Vein endothelial cell (primary cell): ENCODE measurements around a stretch of chr2.

DNA sequence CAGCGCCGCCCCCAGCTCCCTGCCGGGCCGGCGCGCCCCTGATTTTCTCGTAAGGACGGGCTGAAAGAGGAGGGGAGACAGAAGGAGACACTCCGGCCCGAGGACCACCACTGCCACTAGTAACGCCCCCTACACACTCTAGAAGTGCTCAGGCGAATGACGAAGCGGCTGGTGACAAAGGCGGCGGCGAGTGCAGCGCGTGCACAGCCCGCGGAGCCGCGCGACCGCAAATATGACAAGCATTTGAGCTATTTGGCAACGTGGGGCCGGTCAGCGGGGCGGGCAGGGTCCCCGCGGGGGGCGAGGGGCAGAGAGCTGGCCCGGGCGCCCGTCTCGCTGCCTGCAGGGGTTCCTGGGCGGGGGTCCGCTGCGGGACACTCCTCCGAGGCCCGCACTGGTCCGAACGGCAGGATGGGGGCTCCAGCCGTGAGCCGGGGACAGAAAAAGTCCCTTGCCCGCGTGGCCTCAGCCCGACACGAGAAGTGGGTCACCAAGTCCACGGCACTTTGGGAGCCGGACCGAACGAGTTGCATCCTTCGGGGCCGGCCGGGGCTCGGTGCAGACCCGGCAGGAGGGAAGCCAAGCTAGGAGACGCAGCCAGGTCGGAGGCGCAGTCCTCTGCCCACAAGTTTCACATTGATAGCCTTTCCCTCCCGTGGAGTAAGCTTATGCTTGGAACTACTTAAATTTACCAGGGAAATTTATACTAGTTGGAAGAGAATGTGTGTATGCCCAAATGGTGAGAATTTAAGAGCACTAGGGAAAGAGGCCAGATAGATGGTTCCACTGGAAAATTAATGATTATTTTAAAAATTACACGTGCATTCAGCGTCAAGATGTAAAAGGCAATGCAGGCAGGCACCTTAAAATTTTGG is 648 bp upstream of the SERTAD2 start:
- CAGE, long polyA plus RNA: no peak

- CAGE, long polyA plus RNA: no peak
These were observed 151.1 kb upstream of the SLC1A4 start for GRCh38 chr2:64837970-64838679.

DNA sequence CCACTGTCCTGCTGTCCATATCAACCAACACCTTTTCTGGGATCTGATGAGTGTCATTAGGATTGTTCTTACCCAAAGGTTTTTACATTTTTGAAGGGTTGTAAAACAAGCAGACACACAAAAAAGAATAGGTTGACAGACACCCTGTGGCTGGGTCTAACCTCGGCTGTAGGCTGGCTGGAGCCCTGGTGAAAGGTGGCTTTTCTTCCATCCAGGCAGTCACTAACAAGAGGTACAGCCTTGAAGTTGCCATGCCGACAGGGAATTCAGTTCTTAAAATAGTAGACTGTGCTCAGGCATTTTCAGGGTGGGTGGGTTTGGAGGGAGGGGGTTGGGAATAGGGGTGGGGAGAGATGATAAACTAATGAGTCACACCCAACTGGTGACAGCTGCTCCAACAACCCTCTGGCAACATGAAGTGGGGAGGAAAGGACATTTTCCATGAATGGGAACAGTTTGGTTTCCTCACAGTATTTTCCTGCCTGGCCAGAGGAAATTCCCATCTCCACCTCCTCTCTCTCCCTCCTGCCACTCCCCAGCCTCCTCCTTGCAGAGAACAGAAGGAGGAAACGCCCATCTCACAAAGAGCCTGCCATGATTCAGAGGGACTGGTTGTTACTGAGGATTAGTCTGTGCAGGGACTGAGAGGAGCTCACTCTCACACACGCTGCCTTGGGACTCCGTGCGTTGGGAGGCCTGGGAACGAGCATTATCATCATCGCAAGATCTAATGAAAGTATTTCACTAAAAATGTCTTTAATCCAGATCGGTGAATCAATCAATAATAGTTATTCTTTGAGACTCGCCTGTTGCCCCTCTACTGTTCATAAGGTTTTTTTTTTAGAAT is 113.0 kb upstream of the SLC1A4 start:
- CAGE, long polyA plus RNA: no peak

DNA sequence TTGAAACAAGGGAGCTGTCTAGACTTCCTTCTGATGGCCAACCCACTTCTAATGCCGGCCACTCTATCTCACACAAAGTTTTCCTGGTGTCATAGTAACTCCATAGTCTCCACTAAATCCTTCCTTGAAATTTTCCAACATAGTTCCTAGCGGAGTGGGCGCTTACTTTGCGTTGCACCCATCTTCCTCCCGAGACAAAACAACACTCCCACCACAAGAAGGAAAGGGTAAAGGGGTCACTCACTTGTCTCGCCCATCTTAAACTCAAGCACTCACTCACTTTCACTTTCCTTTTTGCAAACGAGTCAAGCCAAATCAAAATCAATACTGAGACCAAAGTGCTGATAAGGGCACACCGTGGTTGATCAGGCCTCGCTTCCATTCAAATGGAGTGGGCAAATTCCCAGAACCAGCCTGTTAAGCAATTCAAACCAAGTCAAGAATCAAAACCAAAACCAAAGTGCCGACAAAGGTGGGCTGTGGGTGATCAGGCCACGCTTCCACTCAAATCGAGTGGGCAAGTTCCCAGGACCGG is 90.3 kb upstream of the SLC1A4 start:
- CAGE, long polyA plus RNA: no peak

DNA sequence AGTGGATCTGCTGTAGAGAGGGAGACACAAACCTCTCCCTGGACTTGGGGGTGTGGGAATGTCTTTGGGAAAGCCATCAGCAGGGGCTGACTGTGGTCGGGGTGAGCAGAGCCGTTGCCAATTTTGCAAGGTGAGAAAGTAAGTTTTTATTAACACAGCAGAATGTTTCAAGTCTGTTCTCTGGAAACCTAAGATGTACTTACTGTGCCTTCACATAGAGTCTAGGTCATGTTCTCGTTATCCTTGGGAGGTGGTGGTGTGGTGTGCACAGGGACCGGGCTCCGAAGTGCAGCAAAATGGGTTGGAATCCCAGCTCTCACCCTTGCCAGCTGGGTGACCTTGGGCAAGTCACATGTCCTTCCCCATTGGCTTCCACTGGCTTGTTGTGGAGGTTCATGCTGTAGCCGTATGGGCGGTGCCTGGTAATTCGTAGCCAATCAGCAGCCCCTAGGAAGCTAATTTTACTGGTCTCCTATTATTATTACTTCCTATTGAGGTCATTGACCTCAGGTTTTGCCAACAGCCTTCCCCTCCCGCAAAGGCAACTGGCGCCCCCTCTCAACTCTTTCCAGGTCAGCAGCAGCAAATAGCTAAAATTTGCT is 66.8 kb upstream of the SLC1A4 start:
- CAGE, long polyA plus RNA: no peak

DNA sequence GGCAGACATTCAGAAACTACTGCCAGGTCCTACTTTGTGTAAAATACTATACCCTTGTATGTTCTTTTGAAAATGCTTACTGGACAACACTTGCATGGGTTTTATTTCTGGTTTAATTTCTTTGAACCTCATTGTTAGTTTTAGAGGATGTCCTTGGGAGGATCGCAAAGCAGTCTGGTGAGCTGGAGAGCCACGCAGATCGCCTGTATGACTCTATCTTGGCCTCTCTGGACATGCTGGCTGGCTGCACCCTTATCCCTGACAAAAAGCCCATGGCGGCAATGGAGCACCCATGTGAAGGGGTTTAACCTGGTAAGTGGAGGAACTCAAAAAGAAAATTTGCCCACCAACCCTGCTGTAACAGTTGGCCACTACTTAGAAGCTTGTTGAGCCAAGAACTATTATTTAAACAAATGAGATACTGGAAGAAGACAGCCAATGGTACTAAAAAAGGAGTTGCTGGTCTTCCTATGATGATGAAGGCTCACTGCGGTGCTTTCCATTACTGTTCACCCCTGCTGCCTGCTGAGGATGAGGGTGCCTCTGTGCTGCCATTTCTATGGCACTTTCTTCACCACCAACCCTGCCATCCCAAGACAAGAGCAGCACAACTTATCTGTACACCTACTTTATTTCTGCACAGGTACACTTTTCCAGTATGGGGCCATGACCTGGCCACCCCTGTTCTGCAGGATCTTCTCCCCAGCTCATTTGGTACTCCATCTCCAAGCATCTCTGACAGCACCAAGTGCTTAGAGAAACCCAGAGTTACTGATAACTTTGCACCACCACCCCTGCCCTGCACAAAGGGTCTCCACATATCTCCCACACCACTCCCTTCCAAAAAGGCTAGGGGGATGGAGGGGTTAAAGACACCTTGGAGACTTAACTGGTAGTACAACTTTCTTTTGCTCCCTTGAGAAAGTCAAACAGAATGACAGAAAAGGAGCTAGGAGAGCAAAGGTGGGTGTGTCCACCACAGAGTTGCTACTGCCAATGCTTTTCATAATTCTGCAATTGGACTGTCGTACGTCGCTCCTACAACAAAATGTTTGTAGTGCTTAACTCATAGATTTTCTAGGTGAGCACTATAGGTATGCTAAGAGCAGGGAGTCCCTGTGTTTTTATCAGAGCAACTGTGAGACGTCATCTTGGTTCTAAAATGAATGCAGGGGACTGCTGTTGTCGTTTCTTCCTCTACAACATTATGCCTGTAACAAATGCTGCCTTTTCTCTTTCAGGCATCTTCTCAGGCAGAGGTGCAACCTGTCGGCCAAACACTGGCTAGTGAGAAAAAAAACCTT is 26.6 kb downstream of the CEP68 start:
- CAGE, long polyA plus RNA: no peak

GRCh38 chr2:65126886-65127966 is 2.7 kb downstream of the RAB1A start:
- CAGE, long polyA plus RNA: no peak

DNA sequence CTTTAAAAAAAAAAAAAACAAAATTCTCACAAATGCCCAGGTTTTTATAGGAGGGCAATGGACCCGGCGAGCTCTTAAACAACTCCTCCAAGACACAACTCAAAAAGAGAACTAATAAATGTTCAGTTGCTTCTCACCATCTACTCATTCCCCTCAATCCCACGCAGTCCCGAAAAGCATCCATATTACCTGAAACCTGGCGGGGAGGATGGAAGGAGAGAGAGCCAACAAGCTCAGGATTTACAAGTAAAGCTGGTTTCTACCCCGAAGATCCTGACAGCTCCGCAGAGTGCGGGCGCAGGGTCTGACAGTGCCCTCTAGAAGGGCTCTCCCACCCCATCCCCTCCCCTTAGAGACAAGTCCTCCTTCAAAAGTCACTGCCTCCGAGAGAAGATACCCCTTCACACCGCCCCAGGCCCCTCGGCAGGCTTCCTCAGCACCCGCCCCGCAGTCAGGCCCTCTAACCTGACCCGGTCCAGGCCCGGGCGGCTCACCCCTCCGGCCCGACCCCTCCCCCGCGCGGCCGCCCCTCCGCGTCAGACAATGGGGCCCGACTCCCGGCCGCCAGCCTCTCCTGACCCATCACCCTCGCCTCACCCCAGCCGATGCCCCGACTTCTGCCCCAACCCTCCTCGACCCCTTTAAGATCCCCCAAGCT is 582 bp downstream of the RAB1A start:
- CAGE, long polyA plus RNA: no peak

DNA sequence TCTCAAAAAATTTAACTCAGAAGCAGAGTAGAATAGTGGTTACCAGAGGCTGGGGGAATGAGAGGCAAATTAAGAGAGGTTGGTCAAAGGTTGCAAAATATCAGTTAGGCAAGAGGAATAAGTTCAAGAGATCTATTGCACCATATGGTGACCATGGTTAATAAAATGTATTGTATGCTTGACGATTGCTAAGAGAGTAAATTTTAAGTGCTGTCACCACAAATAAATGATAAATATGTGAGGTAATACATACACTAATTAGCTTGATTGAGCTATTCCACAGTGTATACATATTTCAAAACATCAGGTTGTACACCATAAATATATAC is 23.1 kb upstream of the ACTR2 start:
- CAGE, long polyA plus RNA: no peak

GRCh38 chr2:65266205-65266613 is 38.6 kb downstream of the ACTR2 start:
- CAGE, long polyA plus RNA: no peak

DNA sequence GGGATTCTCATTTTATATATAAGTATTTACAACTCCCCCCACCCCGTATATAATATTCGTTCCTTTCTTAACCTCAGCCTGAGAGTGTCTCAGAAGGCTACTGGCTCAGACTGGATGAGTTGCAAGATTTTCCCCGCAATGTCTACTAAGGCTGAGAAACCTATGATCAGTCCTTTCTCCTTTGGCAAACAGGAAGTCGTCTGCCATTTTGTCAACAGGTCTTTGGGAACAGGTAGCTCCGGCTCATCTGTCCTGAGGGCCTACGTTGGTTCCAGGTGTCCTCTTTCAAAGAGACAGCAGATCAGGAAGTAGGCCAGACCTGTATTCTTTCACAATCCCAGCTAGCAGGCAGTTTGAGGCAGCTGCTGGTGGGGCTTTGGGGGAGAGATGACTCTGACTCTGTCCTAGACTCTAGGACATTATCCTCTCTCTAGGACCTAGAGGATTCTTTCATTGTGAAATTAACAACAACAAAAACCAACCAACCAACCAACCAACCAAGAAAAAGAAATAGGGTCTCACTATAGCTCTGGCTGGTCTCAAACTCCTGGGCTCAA is 98.6 kb downstream of the ACTR2 start:
- CAGE, long polyA plus RNA: no peak

- CAGE, long polyA plus RNA: no peak
These were observed 48.5 kb downstream of the SPRED2 start for GRCh38 chr2:65383746-65384369.

DNA sequence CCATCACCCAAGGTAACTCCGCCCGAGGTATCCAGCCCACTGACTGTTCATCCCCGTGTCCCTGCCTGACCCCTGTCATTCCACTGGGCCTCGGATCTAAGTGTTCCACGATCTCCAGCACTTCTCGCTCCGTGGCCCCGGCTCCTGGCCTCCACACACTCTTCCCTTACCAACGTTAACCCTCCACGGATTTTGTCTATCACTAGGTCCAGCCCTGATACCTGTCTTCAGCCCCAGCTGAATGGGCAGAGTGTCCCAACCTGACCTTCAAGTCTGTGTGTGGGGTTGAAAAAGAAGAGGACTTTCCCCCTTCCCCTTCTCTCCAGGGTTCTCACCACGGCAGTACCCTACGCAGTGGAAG is 37.4 kb downstream of the SPRED2 start:
- CAGE, long polyA plus RNA: no peak

DNA sequence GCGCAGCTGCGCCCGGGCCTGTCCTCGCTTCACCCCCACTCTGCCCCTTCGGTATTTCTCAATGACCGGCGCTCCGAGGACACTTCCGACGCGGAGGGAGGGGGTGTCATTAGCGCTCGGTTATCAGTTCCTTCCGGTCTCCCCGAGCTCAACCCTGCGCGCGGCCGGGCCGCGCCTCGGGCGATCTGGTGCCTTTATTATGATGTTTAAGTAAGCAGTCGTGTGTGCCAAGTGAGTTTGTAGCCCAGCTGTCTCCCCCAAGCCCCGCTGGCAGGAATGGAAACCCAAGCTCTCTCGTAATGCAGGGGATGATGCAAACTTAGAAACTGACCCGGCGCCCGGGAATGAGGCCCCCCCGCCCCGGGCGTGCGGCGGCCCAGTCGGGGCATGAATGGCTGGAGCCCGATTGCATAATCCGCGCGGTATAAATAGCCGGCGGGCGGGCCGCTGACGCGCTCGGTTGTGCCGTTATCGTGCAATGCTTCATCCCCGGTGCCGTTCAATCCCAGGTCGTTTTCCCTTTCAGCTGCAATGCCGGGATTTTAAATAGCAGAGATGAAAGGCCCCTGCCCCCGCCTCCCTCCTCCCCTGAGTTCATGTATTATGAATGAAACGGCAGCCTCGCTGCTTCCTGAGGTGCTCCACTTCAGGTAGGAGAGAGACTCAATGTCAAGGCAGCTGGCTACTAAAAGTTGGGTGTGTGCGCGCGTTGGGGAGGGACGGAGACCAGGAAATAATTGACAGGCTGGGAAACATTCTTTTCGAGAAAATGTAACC is 4.0 kb upstream of the SPRED2 start:
- CAGE, long polyA plus RNA: no peak

DNA sequence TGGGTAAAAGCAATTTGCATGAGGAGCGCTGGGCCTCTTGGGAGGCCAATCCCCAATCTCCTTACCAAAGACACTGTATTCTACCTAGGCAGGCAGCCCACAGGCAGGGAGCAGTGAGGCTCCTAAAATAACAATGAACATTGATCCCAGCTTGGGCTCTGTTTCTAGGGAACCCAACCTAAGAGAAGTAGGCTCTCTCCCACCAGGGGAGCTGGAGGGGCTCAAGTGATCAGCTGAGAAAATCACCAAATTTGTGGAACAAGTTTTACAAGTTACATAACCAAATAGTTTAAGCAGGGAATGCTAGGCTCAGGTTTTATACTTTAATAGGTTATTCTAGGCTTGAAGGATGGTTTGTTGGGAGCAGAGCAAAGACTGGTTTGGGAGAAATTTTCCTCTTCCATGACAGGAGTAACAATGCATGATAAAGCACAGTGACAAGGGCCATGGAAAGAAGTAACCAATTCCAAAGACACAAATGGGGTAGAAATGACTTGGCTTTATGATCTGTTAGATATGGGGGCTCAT is 6.1 kb upstream of the SPRED2 start:
- CAGE, long polyA plus RNA: no peak

GRCh38 chr2:66433297-66433781 is 1.6 kb upstream of the MEIS1 start:
- CAGE, long polyA plus RNA: no peak

GRCh38 chr2:66439038-66439615 is 4.2 kb downstream of the MEIS1 start:
- CAGE, long polyA plus RNA: no peak

GRCh38 chr2:66439616-66440664 is 5.0 kb downstream of the MEIS1 start:
- CAGE, long polyA plus RNA: no peak

DNA sequence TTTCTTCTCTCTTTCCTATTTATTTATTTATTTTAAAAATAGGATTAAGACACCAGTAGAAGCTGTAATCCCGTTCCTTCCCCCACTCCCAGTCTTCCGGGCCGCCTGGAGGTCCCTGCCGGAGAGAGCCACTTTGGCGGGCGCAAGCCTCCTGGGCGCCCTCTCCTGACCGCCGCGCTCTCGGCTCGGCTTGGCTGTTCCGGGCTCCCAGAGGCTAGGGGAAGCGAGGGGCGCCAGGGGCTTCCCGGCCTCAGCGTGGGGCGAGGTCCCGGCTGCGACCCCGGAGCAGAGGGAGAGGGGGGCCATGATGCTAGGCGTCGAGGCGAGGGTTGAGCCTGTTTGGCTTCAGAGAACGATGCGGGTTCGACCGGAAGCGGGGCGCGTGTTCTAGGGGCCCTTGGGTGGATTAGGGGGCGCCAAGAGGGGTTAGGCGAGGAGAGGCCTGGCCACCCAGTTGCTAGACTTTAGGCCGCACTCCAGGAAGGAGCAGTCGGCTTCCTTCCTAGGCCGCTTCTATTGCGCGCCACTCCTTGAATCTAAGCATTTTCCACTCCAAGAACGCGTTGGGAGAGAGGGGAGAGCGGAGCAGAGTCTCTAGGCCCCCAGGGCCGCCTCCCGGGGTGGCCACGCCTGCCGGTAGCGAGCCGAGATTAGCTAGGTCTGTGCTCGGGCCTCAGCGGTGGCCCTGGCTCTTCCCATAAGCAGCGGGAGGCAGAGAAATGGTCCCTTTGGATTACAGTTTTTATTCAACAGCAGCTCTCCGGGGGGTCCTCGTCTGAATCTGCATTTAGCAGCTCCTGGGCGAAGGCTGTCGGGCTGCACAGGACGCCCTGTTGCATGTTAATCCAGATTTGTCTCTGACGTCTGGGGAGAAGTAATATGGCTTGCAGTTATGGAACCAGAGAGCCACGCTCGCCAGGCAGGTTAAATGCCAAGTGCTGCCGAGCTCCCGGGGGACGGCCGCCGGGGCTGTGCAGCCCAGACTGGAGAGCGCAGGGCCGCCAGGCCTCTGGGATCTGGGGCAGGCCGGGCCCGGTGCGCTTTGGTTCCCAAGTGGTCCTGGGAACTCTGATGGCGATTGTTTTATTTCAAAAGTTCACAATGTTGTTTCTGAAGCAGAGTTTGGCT is 11.3 kb downstream of the MEIS1 start:
- CAGE, long polyA plus RNA: no peak

DNA sequence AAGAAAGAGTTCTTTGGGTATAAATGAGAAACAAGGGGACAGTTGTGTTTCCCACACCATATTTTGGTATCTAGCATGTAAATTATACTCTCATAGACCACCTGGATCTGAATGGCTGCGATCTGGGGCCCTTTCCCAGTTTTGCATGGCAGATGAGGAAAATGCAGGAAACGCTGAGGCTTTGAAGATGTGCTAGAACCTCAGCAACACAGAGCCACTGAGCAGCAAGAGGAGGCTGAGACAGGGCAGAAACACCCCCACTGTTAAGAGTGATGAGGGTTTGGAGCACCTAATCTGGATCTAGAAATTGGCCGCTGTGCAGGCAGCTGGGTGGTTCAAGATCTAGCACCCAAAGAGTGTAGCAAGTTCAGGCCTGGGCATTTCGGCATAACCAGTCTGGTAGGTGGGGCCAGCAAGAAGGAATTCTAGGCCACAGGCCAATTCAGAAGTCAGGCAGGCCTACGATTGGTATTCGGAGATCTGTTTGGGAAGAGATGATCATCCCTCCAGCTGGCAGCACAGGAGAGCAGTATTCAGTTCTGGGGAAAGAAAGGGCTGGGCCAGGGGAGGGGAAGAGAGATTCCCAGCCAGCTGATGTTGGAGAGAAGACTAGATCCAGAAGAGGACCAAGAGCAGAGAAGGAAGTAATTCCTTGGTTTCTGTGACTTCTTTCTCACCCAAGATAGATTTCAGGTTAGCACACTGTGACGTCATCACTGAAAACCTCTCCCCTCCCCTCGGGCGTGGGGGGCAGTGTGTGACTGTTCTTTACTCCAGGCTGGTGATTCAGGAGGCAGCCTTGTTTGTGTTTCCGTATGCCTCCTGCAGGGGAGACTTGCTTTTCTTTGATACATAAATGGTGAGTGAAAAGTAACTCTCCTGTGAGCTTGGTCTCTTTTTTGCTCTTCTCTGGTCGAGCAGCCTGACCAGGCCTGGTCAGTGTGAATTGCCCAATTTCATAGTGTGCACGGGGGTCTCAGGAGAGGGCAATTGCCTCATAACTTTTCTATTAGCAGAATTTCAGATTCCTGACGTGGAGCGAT is 60.9 kb downstream of the MEIS1 start:
- CAGE, long polyA plus RNA: no peak